Urinary bladder (tissue), 3 donors: Measurements from ENCODE around the gene CD274.

DNA sequence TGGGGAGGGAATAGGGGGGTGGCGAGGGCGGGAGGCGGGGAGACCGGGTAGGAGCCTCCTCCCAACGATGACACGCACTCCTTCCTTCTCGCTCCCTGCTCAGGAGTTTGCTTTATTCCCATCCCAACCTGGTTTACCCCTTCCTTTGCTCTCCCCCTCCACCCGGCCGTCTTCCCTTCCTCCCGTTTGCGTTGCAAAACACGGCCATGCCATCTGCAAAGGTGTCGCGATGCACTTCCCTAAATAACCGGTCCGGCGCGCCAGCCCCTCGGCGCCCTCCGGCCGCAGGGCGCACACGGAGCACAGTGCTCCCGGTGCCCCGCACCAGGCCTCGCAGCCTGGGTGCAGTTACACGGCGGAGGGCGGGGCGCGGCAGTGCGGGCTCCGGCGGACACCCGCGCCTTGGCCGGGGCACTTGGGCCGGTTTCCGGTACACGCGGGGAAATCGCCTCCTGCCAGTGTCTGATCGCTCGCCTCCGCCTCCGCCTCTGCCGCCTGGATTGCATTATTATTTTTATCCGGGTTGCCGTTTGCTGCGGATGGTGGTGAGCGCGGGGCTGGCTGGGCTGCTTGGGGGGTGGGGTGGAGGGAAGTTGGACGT is 1.6 kb downstream of the SMARCA2 start:
- PRO-cap, result bidirectional peak, plus-strand start at position 50 of the sequence, minus-strand start outside the sequence; bidirectional peak, plus-strand start at position 351 of the sequence, minus-strand start at position 304 of the sequence
- RAMPAGE, long total RNA, result start-site peak on the plus strand centred at position 440 of the sequence, 80 bp wide, 26 and 30 reads in 2 replicates

GRCh38 chr9:2039355-2040029 is 24.3 kb downstream of the SMARCA2 start:
- PRO-cap, result no peak
- RAMPAGE, long total RNA, result no peak

- PRO-cap, result no peak
- RAMPAGE, long total RNA, result no peak
These were observed 128.3 kb upstream of the VLDLR start for GRCh38 chr9:2492889-2494003.

DNA sequence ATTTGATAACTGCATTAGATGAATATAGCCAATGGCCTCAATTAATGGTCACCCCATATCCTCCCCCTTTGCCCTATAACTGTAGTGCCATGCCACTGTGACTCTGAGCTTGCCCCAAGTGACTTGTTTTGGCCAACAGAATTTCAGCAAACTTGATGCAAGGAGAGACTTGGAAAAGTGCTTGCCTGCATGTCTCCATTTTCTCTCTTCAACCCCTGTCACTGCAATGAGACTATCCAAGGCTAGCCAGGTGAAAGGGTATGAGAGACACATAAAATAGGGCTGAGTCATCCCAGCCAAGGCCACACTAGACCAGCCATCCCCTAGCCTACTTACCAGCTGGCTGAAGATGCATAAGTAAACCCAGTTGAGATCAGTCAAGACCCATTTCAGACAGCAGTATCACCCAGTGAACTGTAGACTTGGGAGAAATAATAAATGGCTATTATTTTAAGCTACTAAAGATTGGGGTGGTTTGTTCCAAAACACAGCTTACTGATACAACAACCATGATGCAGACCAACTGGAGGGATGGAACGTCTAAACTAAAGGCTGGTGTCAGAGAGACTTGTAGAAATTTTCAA is 52.9 kb upstream of the VLDLR start:
- PRO-cap, result no peak
- RAMPAGE, long total RNA, result no peak

GRCh38 chr9:3330299-3330850 is 195.4 kb downstream of the RFX3 start:
- PRO-cap, result no peak
- RAMPAGE, long total RNA, result no peak

- PRO-cap, result no peak
- RAMPAGE, long total RNA, result no peak
These were observed 196.0 kb upstream of the RFX3 start for GRCh38 chr9:3721864-3722210.

DNA sequence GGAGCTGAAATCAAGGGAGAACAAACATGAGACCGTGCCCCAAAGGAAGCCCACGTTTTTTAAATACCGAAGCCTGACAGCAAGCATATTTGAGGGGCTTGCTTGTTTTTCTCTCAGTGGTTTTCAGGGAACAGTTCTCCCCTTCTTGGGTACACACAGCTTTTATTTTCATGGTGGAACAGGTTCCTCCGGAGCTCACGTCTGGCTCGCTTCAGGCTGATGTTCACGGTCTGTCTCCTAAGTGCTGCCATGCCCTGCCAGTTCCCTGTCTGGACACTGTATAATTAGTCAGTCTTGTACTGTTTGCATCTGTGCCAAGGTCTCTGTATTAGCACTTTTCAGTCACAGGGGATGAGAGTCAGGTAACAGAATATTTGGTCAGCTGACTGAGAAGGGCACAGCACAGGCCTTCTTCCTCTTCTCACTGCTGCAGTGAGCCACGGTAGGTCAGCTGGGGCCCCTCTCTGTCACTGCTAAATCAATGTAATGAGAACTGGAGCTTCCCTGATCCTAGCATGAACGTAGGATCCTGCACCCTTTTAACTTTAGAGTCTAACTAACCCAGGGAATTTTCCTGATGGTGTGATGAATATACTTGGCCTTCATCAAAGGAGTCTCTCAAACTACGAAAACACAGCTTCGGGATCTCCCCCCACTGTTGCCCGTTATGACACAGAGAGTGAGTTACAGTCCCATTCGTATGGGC is 353.9 kb upstream of the RFX3 start:
- PRO-cap, result no peak
- RAMPAGE, long total RNA, result no peak

DNA sequence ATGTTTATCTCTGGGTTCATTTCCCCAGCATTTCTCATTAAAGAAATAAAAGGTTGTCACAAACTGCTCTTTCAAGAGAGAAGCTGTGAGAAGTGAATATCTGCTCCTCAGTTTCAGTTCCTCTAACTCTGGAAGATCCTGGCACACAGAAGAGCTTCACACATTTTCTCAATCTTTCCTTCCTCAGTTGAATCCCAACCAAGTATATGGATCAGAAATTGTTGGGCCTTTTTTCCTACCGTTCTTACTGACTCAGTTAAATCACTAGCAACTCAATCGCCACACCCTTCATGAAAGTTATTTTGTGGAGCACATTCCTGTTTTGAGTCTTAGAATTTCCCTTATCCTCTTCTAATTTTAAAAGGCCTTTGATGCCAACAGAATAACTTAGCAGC is 59.4 kb upstream of the SLC1A1 start:
- PRO-cap, result unidirectional peak, plus-strand start at position 74 of the sequence
- RAMPAGE, long total RNA, result no peak

DNA sequence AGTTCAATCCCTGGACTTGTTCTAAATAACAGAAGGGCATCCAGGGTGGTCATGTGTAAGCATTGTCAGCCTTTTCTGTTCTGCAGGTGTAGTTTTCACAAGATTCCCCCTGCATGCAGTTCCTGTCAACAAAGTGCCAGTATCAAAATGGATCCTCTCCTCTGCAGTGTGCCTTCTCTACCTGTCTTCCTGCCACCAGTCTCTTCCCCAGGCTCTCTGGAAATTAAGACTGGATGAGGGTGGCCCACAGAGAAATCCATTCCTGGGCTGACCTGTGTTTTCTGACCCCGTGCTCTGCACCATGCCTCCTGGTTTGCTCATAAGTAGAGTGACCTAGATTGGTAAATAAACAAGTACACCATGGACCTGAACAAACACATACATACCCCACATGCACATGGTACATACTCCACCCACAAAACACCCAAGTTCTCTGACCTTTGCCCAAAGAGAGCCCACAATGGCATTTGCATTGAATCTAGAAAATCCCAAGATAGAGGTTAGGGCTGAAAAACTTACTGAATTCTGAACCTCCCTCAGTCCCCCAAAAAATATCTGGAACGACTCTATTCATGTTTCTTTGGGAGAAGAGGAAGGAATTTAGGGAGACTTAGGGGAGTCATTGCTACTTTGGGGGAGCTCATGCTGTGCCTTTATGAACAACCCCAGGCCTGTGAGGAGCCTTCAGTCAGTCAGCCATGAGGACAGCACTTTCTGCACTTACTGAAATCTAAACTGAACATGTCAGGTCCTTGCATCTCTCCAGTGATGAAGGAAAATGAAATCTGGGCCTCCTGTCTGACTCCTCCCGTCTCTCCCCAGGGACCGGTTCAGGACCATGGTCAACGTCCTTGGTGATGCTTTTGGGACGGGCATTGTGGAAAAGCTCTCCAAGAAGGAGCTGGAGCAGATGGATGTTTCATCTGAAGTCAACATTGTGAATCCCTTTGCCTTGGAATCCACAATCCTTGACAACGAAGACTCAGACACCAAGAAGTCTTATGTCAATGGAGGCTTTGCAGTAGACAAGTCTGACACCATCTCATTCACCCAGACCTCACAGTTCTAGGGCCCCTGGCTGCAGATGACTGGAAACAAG is 77.3 kb upstream of the PLPP6 start:
- PRO-cap, result no peak
- RAMPAGE, long total RNA, result no peak

GRCh38 chr9:4626379-4626967 is 35.6 kb upstream of the PLPP6 start:
- PRO-cap, result no peak
- RAMPAGE, long total RNA, result no peak

- PRO-cap, result bidirectional peak, plus-strand start at chr9:4763168, minus-strand start at chr9:4763074; unidirectional peak, minus-strand start at chr9:4763369
- RAMPAGE, long total RNA, result no peak
These were observed 22.0 kb upstream of the AK3 start for GRCh38 chr9:4762756-4763609.

GRCh38 chr9:5101969-5102404 is 83.5 kb downstream of the INSL6 start:
- PRO-cap, result no peak
- RAMPAGE, long total RNA, result no peak

DNA sequence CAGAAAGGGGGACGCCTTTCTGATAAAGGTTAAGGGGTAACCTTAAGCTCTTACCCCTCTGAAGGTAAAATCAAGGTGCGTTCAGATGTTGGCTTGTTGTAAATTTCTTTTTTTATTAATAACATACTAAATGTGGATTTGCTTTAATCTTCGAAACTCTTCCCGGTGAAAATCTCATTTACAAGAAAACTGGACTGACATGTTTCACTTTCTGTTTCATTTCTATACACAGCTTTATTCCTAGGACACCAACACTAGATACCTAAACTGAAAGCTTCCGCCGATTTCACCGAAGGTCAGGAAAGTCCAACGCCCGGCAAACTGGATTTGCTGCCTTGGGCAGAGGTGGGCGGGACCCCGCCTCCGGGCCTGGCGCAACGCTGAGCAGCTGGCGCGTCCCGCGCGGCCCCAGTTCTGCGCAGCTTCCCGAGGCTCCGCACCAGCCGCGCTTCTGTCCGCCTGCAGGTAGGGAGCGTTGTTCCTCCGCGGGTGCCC is at the start of gene CD274:
Gene CD274 (plus strand): TSS at position 411 of the 495 bp plus-strand sequence.
- PRO-cap, result bidirectional peak, plus-strand start at position 411 of the sequence, minus-strand start at position 416 of the sequence
- RAMPAGE, long total RNA, result no peak

GRCh38 chr9:5493815-5494561 is 16.3 kb upstream of the PDCD1LG2 start:
- PRO-cap, result no peak
- RAMPAGE, long total RNA, result no peak

GRCh38 chr9:5773740-5774277 is 59.1 kb downstream of the ERMP1 start:
- PRO-cap, result no peak
- RAMPAGE, long total RNA, result no peak

DNA sequence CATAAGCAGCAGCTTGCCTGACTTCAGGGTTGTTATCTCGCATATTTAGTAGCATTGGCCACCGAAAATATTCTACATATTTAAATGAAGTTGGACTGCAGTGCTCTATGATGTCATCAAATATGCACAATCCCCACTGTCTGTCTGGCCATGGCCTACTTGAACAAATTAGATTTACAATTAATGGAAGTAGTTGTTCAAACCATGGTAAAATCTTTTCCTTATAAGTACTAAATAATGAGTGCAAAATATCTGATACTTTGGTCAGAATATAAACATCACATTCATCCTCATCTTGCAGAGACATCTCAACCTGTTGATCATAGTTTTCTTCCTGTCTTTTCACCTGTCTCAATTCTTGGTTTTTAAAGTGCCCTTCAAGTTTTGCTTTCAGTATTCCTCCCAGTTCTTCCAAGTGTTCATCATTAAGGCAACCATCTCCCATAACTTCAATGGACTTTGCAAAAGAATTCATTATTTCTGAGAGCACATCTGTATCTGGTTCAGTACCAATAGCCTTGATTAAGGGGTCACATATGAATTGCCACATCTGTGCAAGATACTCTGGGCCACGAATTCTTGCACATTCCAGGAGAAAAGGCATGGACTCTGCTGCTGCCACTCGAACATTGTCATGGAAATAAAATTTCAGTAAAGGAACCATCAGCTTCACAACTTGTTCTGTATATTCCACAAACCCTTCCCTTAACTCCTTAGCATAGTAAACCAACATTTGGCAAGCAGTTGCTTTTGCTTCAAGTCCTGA is 2.4 kb downstream of the RANBP6 start:
- PRO-cap, result no peak
- RAMPAGE, long total RNA, result no peak

GRCh38 chr9:6230506-6230782 is 14.8 kb downstream of the IL33 start:
- PRO-cap, result no peak
- RAMPAGE, long total RNA, result no peak

GRCh38 chr9:6395181-6395651 is 17.8 kb upstream of the UHRF2 start:
- PRO-cap, result no peak
- RAMPAGE, long total RNA, result no peak

DNA sequence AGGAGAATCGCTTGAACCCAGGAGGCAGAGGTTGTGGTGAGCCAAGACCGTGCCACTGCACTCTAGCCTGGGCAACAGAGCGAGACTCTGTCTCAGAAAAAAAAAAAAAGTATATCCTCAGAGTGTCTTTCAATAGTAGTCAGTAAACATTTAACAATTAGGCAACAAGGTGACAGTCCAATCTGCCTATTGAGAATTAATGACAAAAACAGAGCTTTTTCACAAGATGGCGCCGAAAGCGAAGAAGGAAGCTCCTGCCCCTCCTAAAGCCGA is 6.7 kb downstream of the GLDC start:
- PRO-cap, result no peak
- RAMPAGE, long total RNA, result no peak

DNA sequence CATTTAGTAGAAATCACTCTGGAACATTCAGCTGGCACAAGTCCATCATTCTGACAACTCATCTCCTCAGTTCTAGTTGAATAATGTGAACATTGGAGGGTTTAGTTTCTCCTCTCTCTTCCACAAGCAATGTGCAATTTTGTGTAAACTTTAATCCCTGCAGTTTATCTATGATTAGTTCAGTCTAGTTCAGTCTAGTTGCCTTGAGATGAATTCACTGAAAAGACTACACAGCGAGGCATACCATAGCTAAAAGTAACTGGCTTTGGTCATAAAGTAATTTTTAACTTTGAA is 5.0 kb downstream of the GLDC start:
- PRO-cap, result no peak
- RAMPAGE, long total RNA, result no peak